Measurements from ENCODE around the gene TMEM125.

DNA sequence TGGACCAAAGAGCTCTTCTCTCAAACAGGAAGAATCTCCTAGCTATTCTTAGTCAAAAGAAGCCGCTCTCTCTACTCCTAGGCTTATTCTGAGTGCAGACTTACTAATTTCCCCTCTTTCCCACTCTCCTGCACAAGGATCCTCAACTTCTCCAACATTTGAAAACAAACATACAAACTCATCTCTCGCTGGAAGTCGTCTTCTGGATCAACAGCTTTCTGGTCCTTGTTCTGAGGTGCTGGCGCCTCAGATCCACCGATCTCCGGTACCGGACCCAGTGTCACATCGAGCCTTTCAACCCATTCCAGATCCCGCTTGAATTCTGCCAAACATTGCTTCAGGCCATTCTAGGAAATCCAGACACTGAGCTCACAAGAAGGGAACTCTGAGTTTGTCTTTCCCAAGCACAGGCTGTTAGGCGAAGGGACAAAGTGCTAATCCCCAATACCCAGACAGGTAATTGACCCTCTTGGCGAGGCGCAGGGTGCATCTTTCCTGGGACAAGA, 732 bp downstream of the EBNA1BP2 start:
- RAMPAGE, long total RNA: no peak
- RRBS: no CpG with 5 or more reads among the region's 12 CpGs

DNA sequence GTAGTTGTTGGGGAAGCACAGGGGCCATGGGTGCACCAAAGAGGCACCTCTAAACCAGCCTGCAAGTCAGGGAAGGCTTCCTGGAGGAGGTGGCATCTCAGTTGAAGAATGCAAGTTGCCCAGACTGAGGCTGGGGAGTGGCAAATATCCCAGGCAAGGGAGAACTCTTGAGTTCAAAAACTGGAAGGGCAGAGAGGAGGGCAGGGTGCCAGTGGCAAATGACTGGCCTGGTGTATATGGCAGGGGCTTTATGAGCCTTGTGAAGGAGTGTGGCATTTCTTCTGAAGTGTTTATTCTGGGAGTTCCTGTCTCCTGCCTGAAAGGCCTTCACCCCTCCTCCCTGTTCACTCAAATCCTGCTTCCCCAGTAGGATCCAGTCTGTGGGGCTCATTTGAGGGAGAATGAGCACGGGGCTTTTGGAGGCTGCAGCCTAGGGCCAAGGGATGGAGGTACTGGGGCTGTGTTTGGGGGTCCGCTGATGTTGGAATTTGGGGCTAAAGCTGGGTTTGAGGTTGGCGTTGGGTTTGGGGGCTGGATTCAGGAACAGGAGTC, at the start of gene TMEM125:
TMEM125 (plus strand) TSS at position 347 of the 552 bp plus-strand sequence.
- RAMPAGE, long total RNA: no peak
- RRBS: no CpG with 5 or more reads among the region's 3 CpGs

DNA sequence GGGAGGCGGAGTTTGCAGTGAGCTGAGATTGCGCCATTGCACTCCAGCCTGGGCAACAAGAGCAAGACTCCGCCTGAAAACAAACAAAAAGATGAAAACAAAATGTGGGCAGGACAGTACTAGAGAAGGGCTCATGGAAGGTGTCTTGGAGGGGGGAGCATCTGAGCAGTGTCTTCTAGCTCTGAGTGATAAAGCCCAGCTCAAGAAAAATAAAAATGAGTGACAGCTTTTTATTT, 3.8 kb downstream of the C1orf210 start:
- RAMPAGE, long total RNA: no peak
- RRBS: no CpG with 5 or more reads among the region's 3 CpGs

DNA sequence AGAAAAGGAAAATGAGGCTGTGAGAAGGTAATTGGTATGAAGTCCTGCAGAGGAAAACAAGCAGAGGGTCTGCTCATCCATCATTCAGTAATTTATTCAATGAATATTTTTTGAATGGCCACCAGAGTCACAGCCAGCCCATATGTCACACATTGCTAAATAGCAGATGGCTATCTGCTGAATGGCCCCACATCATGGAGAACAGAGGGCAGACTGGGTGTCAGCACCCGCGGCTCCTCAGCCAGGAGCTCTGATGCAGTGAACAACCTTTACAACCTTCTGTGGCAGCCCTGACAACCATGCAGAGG, 2.6 kb upstream of the C1orf210 start:
- RAMPAGE, long total RNA: no peak
- RRBS: no CpG with 5 or more reads among the region's 2 CpGs

DNA sequence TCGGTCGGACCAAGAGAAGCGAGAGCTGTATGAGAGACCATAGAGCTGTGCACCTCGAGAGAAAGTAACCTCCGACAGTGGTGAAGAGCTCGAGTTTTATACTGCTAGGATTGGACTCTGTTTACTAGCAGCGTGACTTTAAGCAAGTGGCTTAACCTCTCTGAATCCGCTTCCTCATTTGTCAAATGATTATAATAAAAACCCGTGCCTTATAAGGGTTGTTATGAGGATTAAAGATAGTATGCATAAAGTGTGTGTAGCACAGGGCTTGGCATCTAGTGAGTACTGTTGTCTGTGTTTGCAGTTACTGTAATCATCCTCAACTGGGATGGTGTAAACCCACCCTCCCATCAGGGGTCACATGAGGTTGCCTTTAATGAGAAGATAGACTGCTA, 4.0 kb downstream of the PTPRF start:
- RAMPAGE, long total RNA: no peak
- RRBS: no CpG with 5 or more reads among the region's 9 CpGs

DNA sequence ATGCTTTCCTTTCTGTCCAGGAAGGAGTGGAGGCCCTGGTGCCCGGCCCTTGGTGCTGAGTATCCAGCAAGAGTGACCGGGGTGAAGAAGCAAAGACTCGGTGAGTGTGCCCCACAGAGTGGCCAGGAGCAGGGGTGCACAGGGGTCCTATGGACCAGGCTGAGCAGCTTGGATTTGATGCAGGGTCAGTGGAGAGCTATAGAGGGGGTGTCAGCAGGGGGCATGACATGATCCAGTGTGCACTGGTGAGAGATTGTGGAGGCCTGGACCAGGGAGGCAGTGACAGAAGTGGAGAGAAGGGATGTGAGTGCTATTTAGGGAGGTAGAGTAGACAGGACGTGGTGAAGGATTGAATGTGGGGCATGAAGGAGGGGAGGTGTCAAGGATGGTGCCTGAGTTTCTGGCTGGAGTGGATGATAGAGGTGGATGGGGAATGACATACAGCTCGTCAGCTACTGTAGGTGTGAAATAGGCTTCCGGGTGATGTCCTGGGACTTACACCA, 7.5 kb downstream of the PTPRF start:
- RAMPAGE, long total RNA: no peak
- RRBS: no CpG with 5 or more reads among the region's 6 CpGs

DNA sequence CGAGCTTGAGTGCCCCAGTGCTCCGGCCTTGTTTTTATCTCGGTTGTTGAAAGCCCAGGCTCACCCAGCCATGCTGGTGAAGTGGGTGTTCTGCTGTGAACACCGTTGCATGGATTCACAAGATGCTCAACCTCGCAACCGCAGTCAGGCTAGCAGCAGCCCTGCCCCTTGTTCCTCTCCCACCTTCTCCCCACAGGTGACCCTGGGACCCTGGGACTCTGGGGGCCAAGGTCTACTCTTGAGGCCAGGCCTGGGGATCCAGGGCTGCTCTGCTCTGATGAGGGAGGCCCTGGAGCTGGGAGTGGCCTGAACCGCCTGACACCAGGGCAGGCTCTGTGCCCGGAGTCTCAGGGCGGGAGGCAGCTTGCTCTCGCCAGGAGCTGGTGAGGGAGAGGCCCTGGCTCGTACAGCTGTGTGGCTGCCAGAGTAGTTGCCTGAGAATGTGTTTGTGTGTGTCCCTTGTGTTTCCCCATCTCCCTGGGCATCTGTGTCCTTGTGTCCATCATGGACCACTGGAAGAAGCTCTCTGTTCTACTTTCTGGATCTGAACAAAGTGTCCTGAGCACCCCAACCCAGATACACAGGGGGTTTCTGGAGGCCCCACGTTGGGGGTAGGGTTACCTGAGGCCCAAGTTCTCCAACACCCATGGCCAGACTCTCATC, 11.3 kb downstream of the PTPRF start:
- RAMPAGE, long total RNA: no peak
- RRBS: no CpG with 5 or more reads among the region's 12 CpGs

DNA sequence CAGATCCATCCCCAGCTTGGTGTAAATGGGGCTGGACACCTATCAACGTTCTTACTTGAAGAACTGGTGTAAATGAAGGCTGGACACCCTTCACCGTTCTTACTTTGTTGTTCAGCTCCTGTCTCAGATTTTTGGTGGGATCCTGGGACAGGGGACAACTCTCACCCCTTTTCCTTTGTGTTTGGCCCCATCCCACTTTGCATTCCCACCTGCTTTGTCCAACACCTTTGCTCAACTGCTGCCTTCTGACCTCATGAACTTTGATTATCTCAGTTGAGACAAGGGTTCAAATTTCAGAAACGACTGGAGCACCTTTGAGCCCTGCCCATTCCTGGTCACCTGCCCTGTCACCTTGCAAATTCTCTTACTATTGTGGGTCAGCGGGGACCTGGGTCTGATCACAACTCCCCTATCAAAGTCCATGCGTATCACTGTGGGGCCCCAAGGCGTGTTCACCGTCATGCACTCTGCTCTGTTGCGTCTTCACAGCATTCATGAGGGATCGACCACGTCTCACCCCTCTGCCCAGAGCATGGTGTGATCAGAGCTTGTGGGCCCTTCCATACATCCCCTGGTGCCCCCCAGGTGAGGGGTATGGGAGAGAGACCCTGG, 12.8 kb downstream of the PTPRF start:
- RAMPAGE, long total RNA: no peak
- RRBS: no CpG with 5 or more reads among the region's 10 CpGs

- RAMPAGE, long total RNA: no peak
- RRBS: no CpG with 5 or more reads among the region's 8 CpGs
Measured at GRCh38 chr1:43552588-43553392, 22.1 kb downstream of the PTPRF start.

DNA sequence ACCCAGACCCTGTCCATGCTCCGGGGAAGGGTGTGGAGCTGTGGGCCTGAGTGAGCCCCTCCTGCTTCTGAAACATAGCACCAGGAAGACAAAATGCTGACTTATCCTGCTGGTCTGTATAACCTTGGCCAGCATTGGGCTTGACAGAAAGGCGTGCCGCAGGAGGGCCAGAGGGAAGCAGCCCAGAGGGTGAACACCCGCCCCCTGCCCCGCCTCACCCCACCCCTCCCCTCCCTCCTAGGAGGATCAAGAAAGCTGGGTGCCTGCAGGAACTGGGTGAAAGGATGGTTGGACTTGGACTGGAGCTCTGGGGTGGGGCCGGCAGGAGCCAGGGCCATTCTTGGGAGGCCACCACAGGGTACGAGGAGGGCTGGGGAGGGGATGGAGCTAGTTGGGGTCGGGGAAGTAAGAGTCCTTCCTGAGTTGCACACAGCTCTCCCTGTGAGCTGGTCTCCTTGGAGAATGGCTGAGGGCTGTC, 27.1 kb downstream of the PTPRF start:
- RAMPAGE, long total RNA: no peak
- RRBS: no CpG with 5 or more reads among the region's 8 CpGs

DNA sequence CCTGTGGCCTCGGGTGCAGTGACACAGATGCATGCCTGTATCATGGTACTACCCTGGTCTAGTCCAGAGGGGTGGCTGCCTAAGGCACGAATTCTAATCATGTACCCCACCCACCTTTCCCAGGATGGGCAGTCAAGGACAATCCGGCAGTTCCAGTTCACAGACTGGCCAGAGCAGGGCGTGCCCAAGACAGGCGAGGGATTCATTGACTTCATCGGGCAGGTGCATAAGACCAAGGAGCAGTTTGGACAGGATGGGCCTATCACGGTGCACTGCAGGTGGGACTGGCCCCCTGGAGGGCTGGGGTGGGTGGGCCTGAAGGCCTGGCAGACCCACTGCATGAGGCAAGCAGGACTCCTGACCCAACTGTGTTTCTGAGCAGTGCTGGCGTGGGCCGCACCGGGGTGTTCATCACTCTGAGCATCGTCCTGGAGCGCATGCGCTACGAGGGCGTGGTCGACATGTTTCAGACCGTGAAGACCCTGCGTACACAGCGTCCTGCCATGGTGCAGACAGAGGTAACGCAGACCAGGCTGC, 29.2 kb upstream of the KDM4A start:
- RAMPAGE, long total RNA: no peak
- RRBS: no CpG with 5 or more reads among the region's 20 CpGs

DNA sequence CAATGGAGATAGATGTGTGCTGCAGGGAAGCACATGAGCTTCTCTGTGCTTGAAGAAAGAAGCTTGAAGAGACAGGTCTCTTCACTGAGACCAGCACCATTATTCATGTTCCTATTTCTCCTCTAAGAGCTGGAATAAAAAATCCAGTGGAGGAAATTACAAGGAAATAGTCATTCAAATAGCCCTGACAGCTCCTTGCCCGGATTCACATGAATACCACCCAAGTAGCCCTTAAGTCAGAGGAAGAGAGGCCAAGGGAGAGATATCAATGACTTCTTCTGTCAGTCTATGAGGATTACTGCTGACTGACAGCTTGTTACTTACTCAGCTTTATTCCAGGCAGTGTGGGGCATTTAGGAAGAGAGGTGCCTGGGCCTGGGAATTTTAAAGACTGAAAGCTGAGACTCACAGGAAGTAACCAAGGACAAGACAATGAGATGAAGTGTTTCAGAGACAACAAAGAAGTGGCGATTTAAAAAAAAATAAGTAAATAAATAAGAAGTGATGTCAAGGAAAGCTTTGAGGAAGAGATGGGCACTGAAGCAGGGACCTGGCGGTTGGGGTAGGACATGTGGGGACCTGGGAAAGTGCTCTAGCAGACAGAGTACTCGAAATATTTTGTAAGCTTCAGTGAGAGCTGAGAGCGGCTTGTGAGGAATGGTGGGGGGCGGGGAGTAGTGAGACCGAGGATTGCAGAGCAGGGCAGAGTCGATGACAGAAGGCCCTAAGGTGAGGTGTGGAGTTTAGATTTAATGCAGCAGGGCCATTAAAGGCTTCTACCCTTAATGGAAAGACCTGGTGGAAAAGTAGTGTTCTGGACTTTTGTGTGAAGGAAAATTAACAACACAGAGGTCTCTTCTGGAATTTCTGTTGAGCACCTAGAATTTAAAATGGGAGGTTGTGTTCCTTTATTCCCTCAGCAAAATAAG, 58.9 kb downstream of the ST3GAL3 start:
- RAMPAGE, long total RNA: no peak
- RRBS: no CpG with 5 or more reads among the region's 8 CpGs

- RAMPAGE, long total RNA: no peak
- RRBS: no CpG with 5 or more reads among the region's 1 CpG
Measured at GRCh38 chr1:43858556-43858903, 75.1 kb upstream of the ARTN start.

DNA sequence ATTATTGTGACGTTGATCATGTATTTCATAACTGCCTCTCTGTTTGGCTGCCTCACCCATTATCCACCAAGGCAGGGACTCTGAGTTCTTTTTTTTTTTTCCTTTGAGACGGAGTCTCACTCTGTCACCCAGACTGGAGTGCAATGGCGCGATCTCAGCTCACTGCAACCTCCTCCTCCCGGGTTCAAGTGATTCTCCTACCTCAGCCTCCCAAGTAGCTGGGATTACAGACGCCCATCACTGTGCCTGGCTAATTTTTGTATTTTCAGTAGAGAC, 52.7 kb upstream of the ARTN start:
- RAMPAGE, long total RNA: no peak
- RRBS: no CpG with 5 or more reads among the region's 6 CpGs

- RAMPAGE, long total RNA: no peak
- RRBS: no CpG with 5 or more reads among the region's 9 CpGs
Measured at GRCh38 chr1:43936961-43937613, 3.5 kb downstream of the ARTN start.

- RAMPAGE, long total RNA: no peak
- RRBS: no CpG with 5 or more reads among the region's 10 CpGs
Measured at GRCh38 chr1:43993642-43994251, 2.3 kb downstream of the CCDC24 start.

DNA sequence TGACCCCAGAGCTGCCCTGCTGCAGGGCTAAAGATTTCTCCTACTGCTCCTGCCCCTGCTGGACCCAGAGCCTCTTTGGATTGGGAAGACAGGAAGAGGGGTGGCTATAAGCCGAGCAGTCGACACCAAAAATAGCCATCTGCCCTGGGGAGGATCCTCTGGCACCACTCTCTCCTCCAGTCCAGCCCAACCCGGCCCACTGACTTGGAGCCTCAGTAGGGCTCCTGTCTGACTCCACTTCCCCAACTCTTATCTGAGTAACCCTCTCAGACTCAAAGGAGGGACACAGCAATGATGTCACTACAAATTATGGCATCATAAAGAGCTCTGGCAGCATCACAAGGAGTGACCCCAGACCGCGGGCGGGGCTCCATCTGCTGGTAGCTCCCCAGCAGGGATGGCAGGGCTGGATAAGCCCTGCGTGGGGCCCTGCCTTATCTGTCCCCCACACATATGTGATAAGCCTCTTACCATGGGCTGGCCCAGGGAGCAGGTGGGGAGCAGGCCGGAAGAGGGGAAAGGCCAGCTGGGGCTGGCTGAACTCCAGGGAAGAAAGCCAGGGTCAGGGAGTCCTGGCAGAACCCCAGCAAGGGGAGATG, 4.5 kb upstream of the SLC6A9 start:
- RAMPAGE, long total RNA: no peak
- RRBS: no CpG with 5 or more reads among the region's 8 CpGs

GRCh38 chr1:44222621-44223534, 9.6 kb downstream of the DMAP1 start:
- RAMPAGE, long total RNA: no peak
- RRBS: no CpG with 5 or more reads among the region's 13 CpGs

DNA sequence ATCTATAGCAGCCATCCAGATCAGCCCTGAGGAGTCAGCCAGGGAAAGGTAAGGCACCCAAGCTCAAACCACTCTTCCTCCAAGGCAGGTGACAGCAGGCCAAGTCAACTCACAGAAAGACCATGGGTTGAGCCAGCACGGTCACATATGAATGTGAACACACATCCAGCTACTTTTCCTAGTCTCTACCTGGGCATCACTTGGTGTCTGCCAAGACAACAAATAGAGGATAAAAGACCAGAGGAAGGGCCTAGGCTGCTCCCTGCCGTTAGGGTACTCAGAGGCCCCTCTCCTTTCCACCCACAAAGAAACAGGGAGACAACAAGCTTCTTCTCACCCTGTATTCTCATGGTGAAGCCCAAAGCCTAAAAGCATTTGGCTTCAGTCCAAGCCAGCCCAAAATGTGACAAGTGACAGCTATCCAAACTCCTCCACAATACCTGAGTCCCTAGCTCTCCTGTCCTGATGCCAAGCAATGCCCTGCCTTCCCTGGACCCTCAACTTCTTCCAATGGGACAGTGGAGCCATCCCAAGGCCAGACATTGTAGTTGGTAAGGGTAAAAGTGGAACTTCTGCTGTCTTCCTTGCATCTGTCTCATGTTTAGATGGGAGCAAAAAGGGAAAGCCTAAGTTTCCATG, 55.4 kb downstream of the DMAP1 start:
- RAMPAGE, long total RNA: no peak
- RRBS: no CpG with 5 or more reads among the region's 2 CpGs

DNA sequence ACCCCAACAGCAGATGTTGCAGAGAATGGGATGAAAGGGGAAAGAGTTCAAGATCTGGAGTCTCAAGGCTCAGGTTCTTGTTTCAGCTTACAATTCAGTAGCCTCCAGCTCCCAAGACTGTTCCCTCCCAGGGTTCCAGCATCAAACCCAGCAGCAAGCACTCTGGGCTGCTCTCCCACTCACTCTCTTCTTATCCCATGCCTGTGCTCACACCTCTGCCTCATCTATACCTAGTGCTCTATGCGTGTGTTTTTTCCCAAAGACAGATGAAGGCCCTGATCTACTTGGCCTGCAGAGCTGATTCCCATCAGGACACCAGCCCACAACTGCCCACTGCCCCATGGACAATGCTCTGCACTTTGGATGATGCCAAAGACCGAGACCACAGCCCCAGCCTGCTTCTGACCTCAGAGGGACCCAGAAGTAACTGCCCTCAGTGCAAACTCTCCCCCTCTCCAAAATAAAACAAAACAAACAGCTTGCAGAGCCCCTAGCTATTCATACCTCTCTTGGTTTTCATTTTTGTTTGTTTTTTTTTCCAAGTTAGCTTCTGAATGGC, 61.4 kb downstream of the DMAP1 start:
- RAMPAGE, long total RNA: no peak
- RRBS: no CpG with 5 or more reads among the region's 2 CpGs